Colonic mucosa (tissue), 1 donor: ENCODE data around the gene OR5P3.

- PRO-cap: no peak
Observed at GRCh38 chr11:7579264-7579952, 65.6 kb downstream of the PPFIBP2 start.

- PRO-cap: no peak
Observed at GRCh38 chr11:7582177-7583357, 68.8 kb downstream of the PPFIBP2 start.

- PRO-cap: no peak
Observed at GRCh38 chr11:7612012-7612566, 61.2 kb downstream of the CYB5R2 start.

GRCh38 chr11:7830717-7831043 lies at the start of gene OR5P3:
Gene OR5P3 (minus strand): TSS chr11:7830840.
- PRO-cap: no peak

- PRO-cap: no peak
Observed at GRCh38 chr11:8056857-8057552, 24.0 kb upstream of the TUB start.

DNA sequence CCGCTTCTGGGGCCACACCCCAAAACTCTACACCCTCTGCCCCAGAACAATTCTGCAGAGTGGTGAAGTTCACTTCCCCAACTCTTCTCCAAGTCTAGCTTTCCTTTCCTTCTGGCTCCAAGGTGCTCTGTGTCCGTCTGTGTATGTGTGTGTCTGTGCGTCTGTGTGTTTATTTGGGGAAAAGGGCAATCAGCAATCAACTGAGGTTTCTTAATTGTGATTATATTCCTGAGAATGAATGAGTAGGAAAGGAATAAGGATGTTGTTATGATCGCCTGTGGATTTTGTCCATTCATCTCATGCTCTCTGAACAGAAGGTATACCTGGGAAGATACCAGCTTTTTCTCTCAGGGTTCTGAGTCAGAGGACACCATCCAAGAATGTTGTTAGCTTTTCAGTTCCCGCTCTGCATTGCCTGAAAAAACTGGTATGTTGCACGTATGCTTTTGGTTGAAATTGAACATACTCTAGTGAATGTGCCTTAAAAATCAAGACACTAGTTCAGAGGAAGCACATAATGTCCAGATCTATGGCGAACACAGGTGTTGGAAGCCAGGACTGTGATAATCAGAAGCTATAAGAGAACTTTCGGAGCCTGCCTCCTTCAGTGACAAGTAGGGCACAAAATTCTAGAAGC lies 23.4 kb downstream of the TUB start:
- PRO-cap: no peak

GRCh38 chr11:8233973-8234365 lies 29.7 kb downstream of the LMO1 start:
- PRO-cap: no peak

DNA sequence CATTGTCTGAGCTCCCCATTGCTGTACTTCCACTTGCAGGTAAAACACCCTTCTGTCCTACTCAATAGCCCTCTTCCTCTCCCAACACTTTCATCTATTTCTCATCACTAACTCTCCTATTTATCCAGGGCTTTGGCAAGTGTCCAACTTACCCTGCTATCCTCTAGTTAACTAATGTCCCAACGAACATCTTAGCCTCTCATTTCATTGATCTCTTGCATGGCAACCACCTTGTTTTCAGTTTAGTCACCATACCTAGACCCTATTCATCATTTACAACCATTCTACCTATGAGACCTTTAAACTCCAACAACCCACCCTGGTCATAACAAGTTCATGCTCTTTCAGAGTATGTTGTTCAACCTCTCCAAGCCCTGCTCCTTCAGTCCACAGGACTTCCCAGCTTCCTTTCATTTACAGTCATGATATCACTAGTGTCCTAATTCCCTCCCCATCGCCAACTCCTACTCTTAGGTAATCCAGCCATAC lies 38.7 kb downstream of the TRIM66 start:
- PRO-cap: no peak

GRCh38 chr11:8689800-8691069 lies 7.6 kb downstream of the RPL27A start:
- PRO-cap: no peak

GRCh38 chr11:8765378-8765663 lies 45.2 kb downstream of the DENND2B start:
- PRO-cap: no peak

DNA sequence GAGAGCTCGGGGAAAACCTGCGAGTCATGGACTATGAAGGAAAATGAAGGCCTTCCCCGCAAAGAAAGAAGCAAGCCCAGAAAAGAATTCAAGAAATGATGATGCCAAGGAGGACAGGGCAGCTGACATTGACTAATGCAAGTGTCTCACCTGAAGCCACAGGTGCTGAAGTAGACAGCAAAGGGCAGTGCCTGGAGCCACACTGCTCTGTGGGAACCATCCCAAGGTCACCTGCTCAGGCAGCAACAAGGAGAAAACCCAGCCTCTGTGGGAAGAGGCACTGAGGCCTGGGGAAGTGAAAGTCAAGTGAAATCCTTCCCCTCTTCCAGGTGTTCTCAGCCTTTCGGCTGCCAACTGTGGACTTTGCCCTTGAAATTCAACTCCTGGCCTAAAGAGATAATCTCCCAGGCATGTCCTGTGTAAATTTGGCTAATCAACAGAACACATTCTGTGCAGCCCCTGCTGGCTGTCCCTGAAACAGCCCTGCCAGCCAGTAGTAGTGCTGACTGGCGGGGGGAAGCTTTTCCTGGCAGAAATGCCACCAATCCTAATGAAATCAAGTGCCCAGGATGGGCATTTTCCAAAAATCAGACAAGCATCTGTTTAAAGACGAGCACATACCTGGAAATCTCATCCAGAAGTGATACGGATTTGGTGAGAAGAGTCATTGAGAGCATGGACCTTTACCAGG lies 15.8 kb downstream of the DENND2B start:
- PRO-cap: unidirectional peak, minus-strand start at position 304 of the sequence

GRCh38 chr11:9004384-9004659 lies 521 bp upstream of the NRIP3 start:
- PRO-cap: no peak

DNA sequence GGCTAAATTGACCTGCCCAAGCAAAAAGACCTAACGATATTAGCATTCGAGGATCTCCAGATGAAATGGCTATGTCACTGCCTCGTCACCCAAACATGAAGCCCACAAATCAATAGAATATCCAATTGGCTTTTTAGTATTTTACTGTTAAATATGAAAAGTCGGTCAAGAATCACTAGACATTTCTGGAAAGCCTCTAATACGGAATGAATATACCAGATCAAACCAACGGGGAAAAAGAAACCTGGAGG lies 29.1 kb downstream of the SCUBE2 start:
- PRO-cap: unidirectional peak, minus-strand start at position 56 of the sequence

GRCh38 chr11:9103458-9103740 lies 12.0 kb upstream of the SCUBE2 start:
- PRO-cap: no peak

GRCh38 chr11:9446862-9447260 lies 14.0 kb upstream of the ZNF143 start:
- PRO-cap: no peak

- PRO-cap: no peak
Observed at GRCh38 chr11:9586365-9587008, 13.0 kb downstream of the WEE1 start.

DNA sequence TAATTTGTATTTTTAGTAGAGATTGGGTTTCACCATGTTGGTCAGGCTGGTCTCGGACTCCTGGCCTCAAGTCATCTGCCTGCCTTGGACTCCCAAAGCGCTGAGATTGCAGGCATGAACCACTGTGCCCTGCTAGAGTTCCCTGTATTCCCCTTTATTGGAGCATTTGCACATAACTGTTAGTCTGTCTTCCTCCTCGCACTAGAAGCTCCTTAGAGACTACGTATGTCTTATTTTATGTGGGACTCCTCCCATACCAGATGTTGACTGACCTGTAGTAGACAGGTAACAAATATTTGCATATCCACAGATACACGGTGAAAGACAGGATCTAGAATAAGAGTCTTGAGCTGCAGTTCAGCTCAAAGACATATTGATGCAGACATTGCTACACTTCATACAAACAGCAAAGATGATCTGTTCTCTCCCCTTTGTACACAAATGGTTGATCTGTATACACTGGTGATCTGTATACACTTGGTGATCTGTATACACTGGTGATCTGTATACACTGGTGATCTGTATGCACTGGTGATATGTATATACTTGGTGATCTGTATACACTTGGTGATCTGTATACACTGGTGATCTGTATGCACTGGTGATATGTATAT lies 40.8 kb downstream of the SWAP70 start:
- PRO-cap: unidirectional peak, minus-strand start at position 203 of the sequence

GRCh38 chr11:9738962-9739523 lies 75.2 kb downstream of the SWAP70 start:
- PRO-cap: no peak

DNA sequence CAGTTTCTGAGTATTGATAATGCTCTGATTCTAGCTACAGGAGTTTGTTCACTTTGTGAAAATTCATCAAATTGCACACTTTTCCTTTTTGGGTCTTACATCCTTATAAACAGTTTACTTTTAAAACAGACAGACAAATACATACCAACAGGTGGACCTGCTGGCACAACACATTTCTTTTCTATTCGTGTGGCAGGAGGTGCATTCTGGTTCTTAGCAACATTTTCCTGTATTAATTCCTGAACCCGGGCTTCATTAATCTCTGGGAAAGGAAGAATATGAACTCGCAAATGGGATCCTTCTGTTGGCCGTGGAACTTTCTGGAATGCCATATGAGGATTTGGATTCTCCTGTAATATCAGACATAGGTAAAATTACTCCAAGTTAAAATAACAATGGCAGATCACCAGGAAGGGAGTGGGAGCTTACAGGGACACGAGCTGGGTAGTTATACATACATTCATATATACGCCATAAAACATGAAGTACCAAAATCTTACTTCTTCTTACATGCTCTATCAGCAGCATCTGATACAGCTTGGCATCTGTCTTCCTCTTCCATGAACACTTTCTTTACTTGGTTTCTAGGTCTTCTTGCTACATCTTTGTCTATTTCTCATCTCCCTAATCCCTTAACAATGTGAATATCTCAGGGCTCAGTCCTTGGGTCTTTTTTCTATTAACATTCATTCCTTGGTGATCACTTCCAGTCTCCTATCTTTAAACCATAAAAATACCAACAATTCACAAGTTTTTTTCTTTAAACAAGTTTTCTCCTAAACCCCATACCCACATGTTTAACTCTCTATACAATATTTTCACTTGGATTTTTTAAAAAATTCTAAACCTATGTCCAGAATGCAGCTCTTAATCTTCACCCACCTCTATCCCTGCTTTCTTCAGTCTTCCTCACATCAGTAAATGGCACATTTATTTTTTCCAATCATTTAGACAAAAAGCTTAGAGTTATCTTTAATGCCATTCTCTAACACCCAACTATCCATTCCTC lies 304.6 kb downstream of the SWAP70 start:
- PRO-cap: no peak

GRCh38 chr11:10187265-10187958 lies 106.6 kb downstream of the SBF2 start:
- PRO-cap: no peak